ENCODE measurements around the genes NBPF6, STXBP3 and WDR47.

DNA sequence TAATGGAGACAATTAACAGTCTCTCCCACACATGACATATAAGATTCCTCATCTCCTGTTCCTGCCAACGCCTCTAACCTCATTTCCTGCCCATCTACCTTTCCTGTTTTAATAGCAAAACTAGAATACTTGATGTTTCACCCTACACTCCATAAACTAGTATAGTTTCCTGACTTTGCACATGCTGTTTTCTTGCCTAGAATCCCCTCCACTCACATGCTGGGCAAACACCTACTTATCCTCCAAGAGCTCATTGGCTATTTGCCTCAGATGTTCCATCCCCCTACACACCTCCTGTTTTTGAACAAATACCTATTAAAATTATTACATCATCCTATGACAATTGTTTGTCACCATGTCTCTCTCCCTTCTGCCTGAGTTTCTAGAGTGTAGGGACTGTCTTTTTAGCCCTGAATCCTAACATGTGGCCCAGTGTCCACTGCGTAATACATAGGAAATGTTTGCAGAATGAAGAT lies 117.1 kb downstream of the SLC25A24 start:
- RRBS = no CpG with 5 or more reads among the region's 2 CpGs

DNA sequence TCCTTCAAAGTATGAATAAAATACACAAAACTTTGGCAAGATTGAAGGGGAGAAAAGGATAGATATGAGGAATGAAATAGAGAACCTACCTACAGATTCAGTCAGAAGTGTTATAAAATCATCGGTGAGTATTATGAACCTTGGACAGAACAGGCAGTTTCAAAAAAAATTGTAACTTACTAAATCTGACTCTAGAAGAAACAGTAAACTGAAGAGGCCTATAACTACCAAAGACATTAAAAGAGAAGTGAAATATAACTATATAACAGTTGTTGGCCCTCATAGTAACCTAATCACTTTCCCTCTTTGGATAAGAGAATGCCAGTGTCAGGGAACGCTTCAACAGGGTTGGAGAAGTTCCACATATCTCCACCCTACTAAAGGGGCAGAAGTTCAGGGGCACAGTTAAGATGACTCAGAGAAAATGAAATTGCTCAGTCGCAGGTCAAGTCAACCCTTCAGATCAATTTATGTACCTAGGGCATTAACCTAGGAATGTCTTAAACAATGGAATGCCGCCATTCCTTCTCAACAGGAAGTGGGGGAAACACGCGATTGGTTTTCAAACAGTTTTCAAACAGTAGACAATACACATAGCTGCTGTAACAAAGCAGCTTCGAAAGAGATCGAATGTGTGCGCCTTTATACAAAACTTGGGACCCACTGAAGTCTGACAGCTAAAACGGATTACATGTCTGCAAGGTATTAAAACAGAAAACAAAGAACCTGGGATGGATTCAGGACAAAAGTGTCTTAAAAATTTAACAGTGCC lies 1.0 kb downstream of the SLC25A24 start:
- RRBS = no CpG with 5 or more reads among the region's 10 CpGs

DNA sequence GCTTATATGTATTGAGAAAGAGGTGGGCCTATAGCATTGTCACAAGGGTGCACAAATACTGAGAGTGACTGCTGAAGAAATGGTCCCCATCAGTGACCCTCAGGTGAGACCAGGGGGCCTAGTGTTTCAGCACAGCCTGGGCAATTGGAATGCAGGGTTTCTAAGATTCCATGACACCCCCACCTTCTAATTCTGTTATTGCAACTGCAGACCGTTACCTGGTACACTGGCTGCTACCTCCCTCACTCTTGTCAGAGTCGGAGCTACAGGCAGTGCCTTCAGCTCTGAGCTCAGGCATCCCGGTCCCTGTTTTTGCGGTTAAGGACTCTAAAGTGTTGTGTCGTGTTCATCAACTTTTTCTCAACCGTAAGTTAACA lies at the start of gene NBPF6:
Gene NBPF6 (plus strand): TSS at position 245 of the 377 bp plus-strand sequence.
- RRBS = no CpG with 5 or more reads among the region's 6 CpGs

DNA sequence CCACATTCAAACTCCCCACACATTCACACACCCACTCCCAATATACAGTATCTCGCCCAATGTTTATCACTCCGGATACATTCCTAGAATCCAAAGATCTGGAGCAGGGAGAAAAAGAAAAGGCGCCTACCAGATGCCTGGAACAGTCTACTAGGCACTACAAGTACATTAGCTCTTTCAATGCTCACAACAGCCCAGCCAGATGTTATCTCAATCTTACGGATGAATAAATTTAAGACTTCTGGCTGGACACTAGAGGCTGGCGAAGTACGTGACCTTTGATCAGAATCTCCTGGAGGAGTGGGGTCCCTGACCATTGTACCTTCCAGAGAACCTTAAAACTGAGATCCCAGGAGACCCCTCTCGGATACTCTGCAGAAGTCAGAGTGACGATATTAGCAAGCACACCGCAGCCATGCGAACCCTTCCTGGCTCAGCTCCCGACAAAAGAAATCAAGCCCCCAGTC lies 460 bp upstream of the PRPF38B start:
- RRBS = no CpG with 5 or more reads among the region's 11 CpGs

DNA sequence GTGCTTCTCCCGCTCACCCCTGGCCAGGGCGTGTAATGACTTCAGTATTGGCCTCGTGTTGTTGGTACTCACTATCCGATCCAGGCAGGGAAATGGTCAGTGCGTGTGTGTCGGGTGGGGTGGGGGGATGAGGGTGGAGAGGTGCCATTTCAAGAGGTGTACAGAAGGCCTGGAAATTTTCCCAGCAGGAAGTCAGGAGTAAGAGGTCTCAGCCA lies 1.0 kb downstream of the PRPF38B start:
- RRBS = no CpG with 5 or more reads among the region's 6 CpGs

DNA sequence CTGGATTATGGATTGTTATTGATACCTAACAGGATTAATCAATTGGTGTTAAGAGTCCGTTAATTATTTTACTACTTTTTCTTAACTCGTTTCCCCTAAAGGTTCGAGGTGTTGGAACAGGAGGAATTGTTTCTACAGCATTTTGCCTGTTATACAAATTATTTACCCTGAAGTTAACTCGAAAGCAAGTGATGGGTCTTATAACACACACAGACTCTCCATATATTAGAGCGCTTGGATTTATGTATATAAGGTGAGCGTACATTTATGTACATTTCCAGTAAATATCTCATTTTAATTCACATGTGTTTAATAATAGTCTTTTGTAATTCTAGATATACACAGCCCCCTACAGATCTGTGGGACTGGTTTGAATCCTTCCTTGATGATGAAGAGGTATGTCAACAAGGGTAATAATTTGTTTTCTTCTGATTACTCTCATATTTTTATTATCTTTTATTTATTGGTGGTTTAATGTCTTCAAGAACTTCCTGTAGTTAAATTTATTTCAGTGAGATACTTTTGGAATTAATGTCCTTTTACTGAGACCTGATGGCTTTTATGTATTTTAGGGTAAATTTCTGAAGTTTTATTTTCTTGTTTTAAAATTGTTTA lies 3.9 kb downstream of the PRPF38B start:
- RRBS = no CpG with 5 or more reads among the region's 6 CpGs

- RRBS = no CpG with 5 or more reads among the region's 3 CpGs
Measured at GRCh38 chr1:108700559-108701652, 8.8 kb downstream of the PRPF38B start.

- RRBS = 4% methylated on average over 11 of the region's 44 CpGs
Measured at GRCh38 chr1:108746136-108746864, at the start of gene STXBP3. Gene STXBP3, plus strand, starts transcription at chr1:108746674.

- RRBS = no CpG with 5 or more reads among the region's 5 CpGs
Measured at GRCh38 chr1:108897156-108897678, 20.4 kb downstream of the GPSM2 start.

- RRBS = 2% methylated on average over 23 of the region's 83 CpGs
Measured at GRCh38 chr1:109041760-109042574, at the start of gene WDR47. Gene WDR47, minus strand, starts transcription at chr1:109042102.

DNA sequence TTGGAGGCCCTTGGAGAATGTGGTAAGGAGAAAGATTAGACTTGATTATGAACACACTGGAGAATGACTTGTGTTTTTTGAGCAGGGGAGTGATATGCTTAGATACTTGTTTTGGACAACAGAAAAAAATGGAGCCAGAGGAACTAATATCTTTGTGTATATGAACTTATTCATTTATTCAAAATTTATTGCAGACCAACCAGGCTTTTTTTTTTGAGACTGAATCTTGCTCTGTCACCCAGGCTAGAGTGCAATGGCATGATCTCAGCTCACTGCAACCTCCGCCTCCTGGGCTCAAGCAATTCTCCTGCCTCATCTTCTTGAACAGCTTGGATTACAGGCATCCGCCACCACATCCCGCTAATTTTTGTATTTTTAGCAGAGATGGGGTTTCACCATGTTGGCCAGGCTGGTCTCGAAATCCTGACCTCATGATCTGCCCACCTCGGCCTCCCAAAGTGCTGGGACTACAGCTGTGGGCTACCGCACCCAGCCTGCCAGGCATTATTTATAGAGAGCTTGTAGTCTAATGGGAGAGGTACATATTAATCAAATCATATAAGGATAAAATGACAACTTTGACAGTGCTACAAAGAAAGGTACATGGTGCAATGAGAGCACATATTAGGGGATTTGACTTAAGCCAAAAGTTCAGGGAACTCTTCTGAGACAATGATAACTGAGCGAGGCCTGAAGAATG lies 18.2 kb downstream of the ELAPOR1 start:
- RRBS = no CpG with 5 or more reads among the region's 7 CpGs

- RRBS = no CpG with 5 or more reads among the region's 4 CpGs
Measured at GRCh38 chr1:109133923-109134344, 20.0 kb downstream of the ELAPOR1 start.

GRCh38 chr1:109237554-109238380 lies 11.6 kb upstream of the CELSR2 start:
- RRBS = no CpG with 5 or more reads among the region's 8 CpGs

- RRBS = no CpG with 5 or more reads among the region's 17 CpGs
Measured at GRCh38 chr1:109263027-109263625, 13.8 kb downstream of the CELSR2 start.

DNA sequence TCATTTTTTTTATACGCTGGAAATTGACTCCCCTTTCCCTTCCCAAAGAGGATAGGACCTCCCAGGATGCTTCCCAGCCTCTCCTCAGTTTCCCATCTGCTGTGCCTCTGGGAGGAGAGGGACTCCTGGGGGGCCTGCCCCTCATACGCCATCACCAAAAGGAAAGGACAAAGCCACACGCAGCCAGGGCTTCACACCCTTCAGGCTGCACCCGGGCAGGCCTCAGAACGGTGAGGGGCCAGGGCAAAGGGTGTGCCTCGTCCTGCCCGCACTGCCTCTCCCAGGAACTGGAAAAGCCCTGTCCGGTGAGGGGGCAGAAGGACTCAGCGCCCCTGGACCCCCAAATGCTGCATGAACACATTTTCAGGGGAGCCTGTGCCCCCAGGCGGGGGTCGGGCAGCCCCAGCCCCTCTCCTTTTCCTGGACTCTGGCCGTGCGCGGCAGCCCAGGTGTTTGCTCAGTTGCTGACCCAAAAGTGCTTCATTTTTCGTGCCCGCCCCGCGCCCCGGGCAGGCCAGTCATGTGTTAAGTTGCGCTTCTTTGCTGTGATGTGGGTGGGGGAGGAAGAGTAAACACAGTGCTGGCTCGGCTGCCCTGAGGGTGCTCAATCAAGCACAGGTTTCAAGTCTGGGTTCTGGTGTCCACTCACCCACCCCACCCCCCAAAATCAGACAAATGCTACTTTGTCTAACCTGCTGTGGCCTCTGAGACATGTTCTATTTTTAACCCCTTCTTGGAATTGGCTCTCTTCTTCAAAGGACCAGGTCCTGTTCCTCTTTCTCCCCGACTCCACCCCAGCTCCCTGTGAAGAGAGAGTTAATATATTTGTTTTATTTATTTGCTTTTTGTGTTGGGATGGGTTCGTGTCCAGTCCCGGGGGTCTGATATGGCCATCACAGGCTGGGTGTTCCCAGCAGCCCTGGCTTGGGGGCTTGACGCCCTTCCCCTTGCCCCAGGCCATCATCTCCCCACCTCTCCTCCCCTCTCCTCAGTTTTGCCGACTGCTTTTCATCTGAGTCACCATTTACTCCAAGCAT lies 8.3 kb downstream of the PSRC1 start:
- RRBS = 0% methylated on average over 3 of the region's 26 CpGs

GRCh38 chr1:109340587-109341222 lies 33.9 kb upstream of the MYBPHL start:
- RRBS = no CpG with 5 or more reads among the region's 14 CpGs

DNA sequence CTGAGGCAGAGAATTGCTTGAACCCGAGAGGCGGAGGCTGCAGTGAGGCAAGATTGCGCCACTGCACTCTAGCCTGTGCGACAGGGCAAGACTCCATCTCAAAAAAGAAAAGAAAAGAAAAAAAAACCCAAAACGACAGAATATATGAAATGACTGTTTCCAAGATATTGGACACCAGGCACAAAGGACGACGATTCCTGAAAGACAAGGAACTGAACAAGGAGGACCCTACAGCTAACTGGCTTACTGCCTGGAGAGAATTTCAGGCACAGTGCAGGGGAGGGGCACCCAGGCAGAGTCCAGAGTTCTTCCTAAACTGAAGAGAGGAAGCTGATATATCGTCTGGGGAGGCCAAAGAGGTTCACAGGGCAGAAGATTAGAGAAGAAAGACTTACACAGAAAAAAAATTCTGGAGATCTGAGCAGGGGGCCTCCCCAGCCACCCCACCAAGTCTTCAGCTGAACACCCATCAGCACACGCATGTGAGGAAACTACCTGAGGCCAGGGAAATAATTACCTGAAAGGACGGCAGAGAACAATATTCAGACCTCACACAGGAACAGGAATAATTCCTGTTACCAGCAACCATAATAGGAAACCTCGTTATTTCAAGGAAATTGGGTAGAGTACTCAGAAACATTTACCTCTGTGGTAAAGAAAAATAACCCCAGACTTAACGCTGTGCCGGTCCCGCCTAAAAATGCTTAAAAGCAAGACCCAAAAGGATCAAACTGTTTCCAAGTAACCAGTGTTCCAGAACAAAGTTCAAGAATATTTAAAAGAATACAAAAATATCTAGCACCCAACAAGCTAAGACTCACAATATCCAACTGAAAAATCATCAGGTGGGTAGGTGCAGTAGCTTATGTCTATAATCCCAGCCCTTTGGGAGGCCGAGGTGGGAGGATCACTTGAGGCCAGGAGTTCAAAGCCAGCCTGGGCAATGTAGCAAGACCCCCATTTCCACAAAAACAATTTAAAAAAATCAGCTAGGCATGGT lies 24.5 kb downstream of the SORT1 start:
- RRBS = no CpG with 5 or more reads among the region's 15 CpGs

- RRBS = no CpG with 5 or more reads among the region's 4 CpGs
Measured at GRCh38 chr1:109391850-109392566, 5.7 kb downstream of the SORT1 start.

DNA sequence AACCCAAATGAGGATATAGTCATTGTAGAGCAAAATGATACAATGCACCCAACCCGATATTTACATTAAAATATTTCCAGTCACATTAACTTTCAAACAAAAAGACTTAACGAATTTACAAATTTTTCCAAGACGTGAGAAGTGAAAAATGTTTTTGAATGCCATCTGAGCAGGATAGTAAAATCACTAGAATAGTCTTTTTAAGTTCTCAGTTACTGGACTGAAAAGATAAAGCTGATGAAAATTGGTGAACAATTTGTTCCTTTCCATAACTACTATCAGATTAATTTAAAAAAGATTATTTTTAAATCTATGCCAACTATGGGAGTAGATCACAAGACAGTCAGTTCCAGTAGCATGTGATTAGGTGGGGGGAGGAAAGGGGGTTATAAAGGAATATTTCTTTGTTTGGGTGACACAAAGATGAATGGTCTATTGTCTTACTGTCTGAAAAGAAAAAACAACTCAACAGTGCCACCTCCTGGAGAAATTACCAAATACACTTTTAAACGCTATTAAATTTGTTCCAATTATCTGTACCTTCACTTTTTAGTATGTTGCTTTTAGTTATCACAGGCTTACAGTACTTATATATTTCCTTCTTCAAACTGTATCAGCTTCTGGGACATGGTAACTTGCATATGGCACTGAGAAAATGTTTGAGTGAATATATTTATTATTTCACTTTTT lies 1.5 kb upstream of the SORT1 start:
- RRBS = no CpG with 5 or more reads among the region's 4 CpGs

DNA sequence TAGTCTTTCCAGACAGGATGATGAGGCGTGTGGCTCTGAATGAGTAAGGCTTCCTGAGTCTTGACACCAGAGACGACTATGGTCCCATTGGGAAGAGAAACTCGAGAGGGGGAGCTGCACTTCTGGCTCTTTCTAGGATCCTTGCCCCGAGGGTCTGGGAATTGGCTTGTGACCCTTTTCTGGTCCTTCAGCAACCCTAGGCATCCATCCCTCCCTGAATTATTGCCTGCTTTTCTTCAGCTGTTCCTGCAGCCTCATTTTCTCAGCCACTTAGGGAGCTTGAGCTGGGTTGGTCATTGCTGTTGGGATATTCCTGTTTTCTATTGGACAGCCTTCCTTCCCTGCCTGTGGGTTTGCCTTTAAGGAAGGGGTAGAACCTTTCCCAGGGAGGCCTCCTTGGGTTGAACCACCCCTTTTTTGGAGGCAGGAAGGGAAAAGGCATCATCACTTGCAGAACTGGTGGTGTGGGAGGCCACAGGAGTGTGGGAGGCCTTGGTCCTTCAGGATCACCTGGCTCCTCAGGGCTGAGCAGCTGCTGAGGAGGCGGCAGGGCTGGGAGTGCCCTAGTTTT lies 834 bp upstream of the CYB561D1 start:
- RRBS = no CpG with 5 or more reads among the region's 5 CpGs